Pulmonary artery (tissue), 1 donor: Measurements from ENCODE around the gene ODC1.

- PRO-cap = no peak
These were observed 74.0 kb upstream of the TAF1B start for GRCh38 chr2:9769102-9769839.

DNA sequence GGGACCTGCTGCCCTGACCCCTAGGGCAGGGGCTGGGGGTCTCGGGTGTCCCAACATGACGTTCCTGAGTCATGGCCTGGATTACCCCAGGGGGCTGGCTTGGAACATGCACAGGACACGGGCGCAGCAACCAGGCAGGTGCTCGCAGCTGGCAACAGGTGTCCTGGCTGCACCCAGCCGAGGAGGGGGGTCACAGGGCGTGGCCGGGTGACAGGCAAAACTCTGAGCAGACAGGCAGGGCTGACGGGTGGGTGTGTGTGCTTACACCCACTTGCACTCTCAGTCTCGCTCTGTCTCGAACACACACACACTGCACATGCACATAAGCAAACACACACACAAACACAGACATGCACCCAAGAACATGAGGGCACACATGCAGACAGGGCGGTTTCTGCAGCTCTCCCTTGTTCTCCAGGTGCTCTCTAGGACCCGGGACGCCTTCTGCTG, 33.8 kb upstream of the TAF1B start:
- PRO-cap = no peak

GRCh38 chr2:9870371-9870723, 27.1 kb downstream of the TAF1B start:
- PRO-cap = no peak

- PRO-cap = no peak
These were observed 2.8 kb downstream of the GRHL1 start for GRCh38 chr2:9954236-9954838.

DNA sequence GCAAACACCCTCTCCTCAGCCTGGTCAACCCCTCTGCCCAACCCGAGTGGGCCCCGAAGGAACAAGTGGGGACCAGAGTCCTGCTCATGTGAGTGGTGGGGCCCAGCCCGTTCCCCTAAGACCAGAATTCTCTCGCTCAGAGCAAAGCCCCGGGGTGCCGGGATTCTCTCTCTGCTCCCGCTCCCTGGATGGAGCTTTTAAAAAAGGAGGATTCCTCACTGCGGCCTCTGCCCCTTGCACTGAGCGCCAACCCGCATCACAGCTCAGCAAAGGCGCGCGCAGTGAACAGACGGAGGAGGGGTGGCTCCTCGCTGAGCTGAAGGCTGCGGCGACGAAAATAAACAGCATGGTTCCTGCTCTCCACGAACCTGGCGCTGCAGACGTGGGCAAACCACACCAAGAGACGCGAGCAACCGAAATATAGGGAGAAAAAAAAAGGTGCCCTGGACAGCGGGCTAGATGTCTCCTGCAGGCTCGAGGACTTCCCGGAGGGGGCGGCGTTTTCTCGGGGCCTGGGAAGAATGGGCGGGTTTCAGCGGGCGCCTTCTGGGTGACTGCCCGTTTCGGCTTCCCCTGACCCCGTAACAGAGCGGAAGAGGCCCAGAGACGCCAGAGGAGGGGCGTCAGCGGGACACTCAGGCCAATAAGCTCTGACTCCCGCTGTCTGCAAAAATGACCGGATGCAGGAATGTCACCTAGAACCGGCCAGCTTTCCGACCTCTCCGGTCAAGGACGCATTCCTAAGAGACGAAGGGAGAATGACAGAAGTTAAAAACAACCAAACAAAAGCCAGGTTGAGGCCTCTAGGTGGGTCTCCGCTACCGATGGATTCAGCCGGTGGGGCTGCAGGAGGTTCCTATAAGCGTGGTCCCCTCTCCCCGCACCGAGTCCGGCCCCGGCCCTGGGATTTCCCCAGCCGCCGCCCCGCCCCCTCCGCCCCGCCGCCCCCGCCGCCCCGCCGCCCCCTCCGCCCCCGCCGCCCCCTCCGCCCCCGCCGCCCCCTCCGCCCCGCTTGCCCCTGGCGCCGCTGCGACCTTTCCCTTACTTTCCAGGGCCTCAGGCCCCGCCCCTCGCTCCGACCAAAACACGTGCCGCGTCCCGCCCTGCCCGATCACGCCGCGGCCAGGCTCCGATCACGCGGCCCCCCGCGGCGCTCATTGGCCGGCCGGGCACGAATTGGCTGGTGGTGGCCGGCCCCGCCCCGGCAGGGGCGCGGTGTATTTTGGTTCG, 670 bp upstream of the KLF11 start:
- PRO-cap = bidirectional peak, plus-strand start at position 603 of the sequence, minus-strand start at position 484 of the sequence; bidirectional peak, plus-strand start outside the sequence, minus-strand start at position 1,043 of the sequence

GRCh38 chr2:10079198-10079858, 883 bp downstream of the CYS1 start:
- PRO-cap = no peak

DNA sequence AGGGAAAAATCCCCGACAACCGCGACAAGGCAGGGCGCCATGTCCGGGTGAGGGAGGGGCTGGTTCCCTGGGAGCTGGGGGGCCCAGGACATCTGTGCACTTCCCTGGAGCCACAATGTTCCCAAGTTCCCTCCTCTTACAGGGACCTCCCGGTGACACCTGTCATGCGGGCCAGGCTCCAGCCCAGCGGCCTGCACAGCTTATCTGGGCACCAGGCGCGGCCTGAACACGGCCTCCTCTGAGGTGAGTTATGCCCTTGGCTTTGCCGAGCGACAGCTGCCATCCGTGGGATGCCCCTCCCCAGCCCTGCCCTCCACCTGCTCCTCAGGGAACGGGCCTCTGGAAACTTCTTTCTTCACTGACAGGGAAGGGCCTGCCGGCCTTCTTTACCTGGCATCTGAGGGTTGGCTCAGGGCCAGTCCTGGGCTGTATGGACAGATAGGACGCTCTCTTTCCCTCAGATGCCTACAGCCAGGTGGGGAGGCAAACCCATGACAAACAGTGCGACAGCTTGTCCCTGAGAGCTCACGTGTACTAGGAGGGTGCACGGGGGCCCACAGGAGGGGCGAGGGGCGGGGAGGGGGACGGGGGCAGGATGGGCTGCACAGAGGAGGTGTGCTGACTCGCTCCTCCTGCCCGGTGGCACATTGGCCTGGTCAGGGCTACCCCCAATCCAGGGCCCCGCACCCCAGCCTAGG, 35.0 kb upstream of the HPCAL1 start:
- PRO-cap = no peak

DNA sequence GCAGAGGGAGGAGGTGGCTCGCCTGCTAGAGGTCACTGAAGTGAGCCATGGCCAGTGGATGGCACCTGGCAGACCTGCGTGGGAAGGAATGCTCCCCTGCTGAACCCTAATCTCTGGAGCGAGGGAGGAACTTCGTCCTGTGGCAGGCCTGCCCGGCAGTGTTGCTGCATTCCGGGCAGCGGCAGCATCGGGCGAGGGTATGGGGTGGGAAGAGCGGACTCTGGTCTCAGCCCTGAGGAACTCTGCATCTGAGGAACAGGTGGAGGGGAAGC, 25.1 kb upstream of the HPCAL1 start:
- PRO-cap = no peak

- PRO-cap = unidirectional peak, minus-strand start at chr2:10304145
These were observed 1.2 kb downstream of the HPCAL1 start for GRCh38 chr2:10303694-10304452.

DNA sequence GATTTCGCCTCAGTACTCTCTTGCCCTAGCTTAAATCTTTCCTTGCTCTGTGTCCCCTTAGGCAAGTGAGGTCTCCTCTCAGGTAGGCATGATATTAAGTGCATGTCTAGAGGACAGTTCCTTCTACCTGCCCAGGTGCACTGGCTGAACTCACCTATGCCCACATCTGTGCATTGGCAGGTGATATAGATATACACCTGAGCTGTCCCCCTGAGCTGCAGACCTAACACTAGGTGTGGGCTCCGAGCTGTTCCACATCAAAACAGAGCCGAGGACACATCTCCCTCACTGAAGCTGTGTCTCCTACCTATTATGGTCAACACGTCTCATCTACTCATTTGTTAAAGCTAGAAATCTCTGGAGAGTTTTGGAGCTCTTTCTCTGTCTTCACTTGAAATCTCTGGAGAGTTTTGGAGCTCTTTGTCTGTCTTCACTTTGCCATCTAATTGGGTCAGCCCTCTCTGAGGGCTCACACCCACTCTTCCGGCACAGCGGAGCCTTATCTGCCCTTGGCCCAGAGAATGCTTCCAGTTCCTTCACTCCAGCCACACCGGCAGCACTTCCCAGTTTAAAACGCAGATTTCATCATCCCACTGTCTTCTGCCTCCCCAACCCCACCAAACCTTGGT, 4.7 kb downstream of the HPCAL1 start:
- PRO-cap = no peak

GRCh38 chr2:10324102-10324756, 21.5 kb downstream of the HPCAL1 start:
- PRO-cap = no peak

- PRO-cap = no peak
These were observed 27.3 kb downstream of the HPCAL1 start for GRCh38 chr2:10329754-10330567.

GRCh38 chr2:10332793-10333098, 30.0 kb downstream of the HPCAL1 start:
- PRO-cap = no peak

GRCh38 chr2:10407154-10407831, 40.8 kb downstream of the ODC1 start:
- PRO-cap = no peak

GRCh38 chr2:10427222-10428115, 20.7 kb downstream of the ODC1 start:
- PRO-cap = no peak

- PRO-cap = bidirectional peak, plus-strand start at chr2:10448785, minus-strand start at chr2:10448327
These were observed at the start of gene ODC1 for GRCh38 chr2:10447847-10448964. Gene ODC1, minus strand, starts transcription at chr2:10448327.

GRCh38 chr2:10810037-10810551, 2.5 kb downstream of the PDIA6 start:
- PRO-cap = no peak

- PRO-cap = no peak
These were observed 46.6 kb downstream of the SLC66A3 start for GRCh38 chr2:11201831-11202332.

GRCh38 chr2:11340498-11341412, 3.7 kb downstream of the ROCK2 start:
- PRO-cap = no peak

DNA sequence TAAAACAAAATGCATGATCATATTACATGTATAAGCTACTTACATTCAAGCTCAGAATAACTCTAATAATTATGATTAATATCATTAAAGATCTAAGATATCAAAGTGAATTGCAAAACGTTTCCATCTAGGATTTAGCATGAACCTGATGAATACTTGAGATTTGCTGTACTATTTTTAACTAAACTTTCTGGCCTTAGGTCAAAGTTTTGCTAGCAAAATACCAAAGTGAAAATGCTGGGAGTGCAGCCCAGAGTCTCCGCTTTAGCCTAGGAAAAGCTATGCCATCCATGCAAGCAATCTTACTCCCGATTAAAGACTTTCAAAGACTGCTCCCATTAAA, 2.1 kb downstream of the ROCK2 start:
- PRO-cap = unidirectional peak, plus-strand start at position 226 of the sequence